Left colon (tissue), 1 donor: ENCODE results near the gene RGS4.

DNA sequence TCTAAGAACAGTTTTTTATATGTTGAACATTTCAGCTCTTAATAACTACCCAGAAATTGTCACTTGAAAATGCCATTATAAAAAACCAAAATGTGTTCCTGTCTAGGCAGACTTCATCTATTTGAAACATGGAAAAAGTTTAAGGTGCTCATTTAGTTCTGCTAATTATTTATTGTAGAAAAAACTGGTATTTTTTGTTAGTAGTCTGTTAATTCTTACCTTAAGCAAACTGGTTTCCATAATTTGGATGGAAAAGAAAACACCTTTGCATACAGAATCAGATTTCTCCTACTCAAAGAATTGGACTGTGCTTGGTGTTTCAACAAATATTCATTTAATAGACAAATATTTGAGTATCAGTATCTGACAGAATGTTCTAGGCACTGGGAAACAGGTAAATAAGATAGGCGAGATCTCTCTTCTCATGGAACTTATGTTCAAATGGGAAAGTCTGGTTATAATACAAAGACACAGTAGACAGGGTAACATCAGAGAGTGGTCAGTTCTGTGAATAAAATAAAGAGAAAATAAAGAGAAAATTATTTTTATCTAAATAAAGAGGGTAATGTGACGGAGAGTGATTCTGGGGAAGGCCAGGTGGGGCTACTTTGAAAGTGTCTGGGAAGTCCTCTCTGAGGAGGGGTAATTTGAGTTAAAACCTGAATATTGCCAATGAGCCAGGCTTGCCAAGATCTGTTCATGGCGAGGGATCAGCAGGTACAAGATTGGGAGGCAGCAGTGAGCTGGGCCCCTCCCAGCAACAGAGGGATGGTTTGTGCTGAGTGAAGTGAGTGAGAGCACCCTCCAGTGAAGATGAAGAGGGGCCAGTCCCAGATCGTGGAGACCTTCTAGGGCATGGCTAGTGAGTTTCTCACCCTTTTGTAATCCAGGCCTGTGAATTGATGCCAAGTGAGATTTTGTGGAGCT, 120.0 kb downstream of the NOS1AP start:
- PRO-cap: no peak

DNA sequence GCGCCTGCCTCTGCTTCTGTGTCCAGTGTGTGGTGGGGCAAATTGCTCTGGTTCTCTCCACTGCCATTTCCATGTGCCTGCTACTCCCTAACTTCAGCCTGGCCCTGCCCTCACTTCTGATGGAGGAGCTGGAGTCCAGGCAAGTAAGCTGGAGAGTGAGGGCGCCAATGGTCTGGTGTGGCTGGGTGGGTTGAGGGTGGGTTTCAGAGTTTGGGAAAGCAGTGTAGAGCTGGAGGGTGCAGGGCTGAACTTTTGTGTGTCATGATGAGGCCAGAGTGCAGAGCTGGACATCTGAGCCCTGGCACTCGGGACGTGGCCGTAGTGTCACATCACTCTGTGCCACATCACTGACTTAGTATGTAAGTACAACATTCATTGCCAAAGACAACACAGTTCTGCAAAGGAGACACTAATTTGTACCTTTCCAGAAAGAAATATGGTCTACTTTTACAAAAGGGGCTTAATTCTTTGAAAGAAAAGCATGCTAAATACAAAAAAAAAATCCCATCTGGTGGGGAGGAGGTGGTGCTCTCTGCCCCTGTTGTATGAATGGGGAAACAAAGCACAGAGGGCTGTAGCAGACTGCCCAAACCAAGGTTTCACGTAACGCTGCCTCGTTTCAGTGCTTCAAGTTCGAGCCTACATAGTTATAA, 15.7 kb downstream of the SPATA46 start:
- PRO-cap: no peak

DNA sequence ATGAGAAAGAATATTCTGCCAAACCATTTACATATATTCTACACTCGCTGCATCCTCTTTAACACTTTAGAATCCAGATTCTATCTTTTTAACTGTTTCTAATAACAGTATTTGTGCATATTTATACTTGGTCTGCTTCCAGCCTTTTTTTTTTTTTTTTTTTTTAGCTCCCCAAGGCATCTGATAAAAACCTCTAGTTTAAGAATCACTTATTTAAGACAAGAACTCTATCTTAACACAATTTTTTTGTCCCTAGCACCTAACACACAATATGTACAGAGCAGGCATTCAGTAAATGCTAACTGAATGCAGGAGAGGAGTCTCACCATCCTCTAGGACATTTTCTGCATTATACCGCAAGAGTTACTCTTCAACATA, 29.8 kb upstream of the UHMK1 start:
- PRO-cap: unidirectional peak, minus-strand start at position 152 of the sequence

- PRO-cap: no peak
Observed at GRCh38 chr1:162626728-162626916, 5.6 kb upstream of the DDR2 start.

DNA sequence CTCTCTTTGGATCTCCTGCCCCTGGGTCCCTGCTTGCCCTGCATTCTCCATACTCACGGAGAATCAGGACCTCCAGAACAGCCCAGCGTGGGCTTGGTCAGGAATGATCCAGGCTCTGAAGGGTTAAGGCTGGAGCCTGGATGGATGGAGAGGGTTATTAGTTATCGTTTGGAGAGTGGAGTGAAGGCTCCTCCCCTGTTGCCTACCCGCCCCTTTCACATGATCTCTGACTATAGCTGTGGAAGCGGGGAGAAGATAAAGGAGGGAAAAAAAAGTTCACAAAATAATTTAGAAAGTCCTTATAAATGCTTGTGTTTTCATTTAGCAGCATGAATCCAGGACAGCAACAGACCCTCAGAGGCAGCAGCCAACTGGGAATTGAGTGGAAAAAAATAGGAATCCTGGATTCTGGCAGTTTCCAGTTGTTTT, 762 bp upstream of the DDR2 start:
- PRO-cap: no peak

DNA sequence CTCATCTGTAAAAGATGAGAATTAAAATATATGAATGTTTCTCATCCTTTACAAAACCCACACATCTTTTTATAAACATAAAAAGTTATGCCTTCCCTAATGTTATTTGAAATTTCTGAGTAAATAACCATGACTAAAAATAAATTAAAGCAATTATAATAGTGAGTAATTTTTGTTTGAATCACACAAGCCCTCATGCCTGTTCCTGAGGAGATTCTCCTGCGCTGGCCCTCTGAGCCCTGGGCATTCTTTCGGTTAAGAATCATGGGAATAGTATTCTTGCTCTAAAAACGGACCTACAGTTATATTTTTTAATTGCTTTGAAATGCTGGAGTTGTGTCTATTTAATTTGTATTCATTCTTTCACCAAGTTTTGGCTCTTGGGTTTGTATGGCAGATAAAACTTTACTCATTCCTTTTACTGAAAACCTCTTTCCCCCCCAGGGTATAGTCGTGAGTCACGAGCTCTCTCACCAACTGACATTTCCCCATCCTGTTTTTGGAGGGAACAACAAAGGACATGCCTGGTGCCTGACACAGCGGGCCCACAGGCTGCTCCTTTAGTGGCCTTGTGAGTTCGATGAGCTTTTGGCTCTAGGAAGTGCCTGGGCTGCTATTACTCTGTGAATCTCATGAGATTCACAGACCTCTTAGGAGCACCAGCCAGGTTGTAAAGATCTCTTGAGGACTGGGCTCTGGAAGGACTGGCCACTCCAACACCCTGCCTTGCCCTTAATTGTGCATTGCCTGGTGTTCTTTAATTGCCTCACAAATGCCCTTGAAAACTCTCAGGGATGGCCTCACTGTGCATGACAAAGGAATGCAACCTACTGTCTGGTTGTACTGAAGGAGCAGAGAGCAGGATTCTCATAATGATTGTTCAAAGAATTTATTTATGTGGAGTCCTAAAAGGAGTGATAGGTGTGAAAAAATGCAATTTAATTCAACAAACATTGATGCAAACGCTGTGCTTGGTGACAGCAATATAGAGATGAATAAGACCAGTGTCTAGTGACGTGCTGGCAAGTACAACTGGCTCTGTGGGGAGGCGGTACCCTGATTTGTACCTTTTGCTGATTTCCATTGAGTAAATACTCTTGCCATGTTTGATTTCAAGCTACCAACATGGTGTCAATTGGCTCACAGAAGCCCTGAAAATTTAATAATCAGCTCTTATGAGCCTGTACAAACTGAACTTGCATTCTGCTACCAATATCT, 58.7 kb downstream of the DDR2 start:
- PRO-cap: no peak

GRCh38 chr1:162704857-162705086, 72.5 kb downstream of the DDR2 start:
- PRO-cap: no peak

DNA sequence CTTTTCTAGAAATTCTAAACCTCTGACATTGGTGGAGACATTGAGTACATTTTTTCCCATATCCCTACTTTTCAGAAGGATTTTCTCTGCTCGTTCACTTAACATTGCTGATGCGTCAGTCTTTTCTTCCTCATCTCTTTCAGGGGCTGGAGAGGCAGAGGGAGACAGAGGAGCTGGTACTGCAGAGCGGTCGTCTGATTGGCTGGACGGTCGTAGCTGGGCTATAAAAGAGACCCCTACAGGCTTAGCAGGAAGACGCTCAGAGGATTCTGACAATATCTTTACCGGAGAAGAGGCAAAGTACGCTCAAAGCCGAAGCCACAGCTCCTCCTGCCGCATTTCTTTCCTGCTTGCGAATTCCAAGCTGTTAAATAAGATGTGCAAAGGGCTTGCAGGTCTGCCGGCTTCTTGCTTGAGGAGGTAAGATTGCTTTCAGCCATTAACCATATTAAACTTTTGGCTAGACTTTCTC, at the start of gene RGS4:
Gene RGS4 (plus strand): TSS at position 253 of the 472 bp plus-strand sequence.
- PRO-cap: unidirectional peak, plus-strand start at position 252 of the sequence

GRCh38 chr1:163167897-163168680, 34.6 kb downstream of the RGS5 start:
- PRO-cap: no peak

DNA sequence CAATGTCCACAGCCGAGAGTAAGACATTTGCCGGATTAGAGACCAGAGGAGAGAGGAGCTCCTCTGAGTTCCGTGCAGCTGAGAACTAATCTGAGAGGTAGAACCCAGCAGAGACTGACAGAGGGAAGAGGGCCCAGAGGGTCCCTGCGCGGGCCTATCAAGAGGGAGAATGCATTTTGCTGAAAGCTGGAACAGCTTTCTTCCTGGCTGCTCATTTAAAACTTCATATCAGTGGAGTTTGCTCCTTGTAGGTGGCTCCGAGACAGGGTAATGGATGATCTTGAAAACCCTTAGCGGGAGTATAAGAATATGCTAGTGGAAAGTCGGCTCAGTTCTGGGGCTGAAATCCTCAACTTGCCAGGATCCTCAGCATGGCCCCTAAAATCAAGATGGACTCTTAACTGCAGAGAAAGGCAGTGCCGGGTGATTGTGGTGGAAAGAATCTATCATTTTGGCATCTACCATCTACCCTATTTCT, 27.5 kb downstream of the RGS5 start:
- PRO-cap: no peak

GRCh38 chr1:164561602-164561886, 2.6 kb downstream of the PBX1 start:
- PRO-cap: no peak

DNA sequence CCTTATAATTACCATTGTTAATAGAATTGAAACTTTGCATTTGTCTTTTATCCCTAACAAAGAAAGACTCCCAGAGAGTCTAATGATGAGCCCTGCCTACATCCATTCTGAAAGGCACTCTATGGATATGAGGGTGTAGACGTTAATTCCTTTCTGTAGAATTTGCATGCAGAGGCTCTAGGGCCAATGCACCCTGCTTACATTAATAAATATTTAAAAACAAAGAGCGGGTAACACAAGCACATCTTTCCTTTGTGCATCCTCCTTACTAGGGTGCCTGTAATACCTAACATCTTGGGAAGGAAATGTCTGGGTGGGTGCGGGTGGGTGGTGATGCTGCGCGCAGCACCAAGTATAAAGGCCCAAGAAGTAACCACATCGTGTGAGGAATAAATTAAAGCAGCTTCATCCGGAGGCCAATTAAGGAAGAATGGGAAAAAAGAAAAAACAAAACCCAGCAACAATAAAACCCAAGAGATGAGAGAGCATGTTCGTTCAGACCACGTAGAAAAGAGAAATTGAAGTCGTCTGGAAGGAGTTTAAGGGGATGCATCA, 16.7 kb downstream of the PBX1 start:
- PRO-cap: no peak

GRCh38 chr1:164636388-164636694, 77.4 kb downstream of the PBX1 start:
- PRO-cap: unidirectional peak, plus-strand start at chr1:164636630

DNA sequence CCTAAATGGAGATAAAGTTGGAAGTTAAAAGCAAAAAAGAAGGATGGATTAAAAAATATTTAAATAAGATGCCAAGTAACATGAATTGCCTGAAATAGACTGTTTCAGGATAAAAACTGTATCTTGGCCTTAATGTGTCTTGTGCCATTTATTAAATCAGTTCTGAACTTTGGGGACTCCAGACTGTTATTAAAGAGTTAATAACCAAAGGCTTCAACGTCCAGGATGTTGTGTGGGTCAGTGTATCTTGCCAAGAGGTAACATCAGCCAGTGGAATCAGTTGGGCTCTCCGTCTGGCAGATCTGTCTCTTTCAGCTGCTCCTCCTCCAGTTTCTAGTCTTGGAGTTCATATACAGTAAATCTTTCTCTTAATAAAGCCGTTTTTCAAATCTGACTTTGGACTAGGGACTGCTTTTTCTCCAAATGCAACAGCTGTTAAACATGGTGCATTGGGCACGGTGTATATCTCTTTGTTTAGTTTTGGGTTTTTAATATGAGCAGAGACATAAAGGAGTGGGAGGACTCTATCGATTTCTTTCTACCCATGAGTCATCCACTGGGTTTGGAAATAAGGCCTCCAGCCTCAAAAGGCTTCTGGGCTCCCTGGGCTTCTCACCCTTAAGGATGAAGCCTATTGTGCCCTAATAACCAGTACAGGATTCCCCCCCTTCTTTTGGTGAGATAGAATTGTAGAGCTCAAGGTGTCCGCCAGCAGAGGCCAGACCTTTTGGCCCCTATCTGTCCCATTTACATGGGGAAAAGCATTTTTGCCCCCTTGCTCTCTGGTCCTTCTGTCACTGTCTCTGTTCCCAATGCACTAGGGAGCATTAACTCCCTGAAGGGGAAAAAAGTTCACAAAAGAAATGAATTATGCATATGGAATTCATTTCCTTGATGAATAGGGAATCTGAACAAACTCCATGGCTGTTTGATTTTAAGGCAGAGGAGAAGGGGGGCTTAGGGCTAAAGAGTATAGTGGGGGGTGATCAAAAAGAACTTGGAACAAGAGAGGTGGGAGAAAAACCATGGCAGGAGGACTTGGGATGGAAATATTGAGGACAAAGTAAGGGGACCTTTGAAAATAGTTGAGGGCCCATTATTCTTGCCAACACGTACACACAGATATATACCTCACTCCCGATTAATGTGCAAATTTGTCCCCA, 86.0 kb downstream of the PBX1 start:
- PRO-cap: no peak

GRCh38 chr1:164648049-164648760, 89.2 kb downstream of the PBX1 start:
- PRO-cap: no peak

- PRO-cap: no peak
Observed at GRCh38 chr1:164734433-164735309, 175.7 kb downstream of the PBX1 start.

DNA sequence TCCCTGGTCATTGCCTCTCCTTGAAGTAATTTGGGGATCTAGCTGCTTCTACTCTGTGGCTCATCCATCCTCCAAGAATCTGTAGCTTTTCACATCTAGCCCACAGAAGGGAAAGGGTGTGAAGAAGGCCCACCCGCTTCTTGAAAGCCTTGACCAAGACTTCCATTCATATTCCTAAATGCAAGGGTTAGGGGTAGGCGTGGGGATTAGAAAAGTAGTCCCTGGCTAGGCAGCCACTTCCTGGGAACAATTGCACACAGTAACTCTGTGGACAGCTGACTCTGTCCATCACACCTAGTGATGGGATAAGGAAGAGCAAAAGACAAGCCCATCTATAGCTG, 294.1 kb downstream of the PBX1 start:
- PRO-cap: no peak

- PRO-cap: no peak
Observed at GRCh38 chr1:164912208-164912774, 353.3 kb downstream of the PBX1 start.

DNA sequence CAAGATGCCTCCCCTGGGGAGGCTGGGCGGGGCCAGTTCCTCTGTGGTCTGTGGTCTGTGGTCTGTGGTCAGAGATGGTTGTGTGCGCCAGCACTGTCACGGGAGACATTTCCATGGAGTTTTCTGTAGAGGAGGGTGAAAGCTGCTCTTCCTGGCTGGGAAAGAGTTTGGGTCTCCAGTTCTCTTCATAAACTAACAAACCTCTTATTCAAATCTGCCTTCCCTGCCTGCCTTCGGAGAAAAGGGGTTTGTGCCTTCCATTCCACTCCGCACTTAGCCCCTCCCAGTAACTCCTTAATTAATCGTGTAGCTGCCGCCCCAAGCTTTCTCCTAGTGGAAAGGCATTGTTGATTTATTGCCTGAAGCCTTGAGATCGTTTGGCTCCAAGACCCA, 36.6 kb upstream of the LMX1A start:
- PRO-cap: unidirectional peak, plus-strand start at position 114 of the sequence

DNA sequence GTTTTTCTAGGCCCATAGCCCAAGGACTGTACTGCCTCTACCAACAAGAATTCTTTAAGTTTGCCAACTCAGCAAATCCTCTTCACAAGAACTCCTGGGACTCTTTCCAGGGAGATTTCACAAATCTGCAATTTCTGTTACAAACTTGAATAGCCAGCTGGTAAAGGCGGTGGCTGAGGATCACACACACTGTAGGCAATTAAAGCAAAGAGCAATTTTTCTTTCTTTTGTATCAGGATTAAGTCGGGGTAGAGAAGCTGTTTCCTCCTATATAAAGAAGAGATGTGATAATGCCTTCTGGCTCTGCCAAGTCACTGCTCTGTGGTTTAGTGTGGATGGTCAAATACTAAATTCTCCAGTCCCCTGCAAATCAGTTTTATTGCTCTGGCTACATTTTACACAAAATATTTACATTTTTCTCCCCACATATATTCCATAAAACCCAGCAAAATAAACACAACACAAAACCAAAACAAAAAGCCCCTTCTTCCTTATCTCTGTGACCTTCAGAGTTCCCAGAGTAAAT, 1.6 kb downstream of the ALDH9A1 start:
- PRO-cap: no peak